ENCODE measurements around the genes KIAA2026 and UHRF2.

- PRO-cap, 2 experiments: no peak in any of the 2 experiments
These were observed 1.6 kb downstream of the KIAA2026 start for GRCh38 chr9:6006663-6007029.

- PRO-cap, 2 experiments: peak in 1 of 2 experiments; most common plus-strand start chr9:6007483 (in 1); most common minus-strand start chr9:6007924 (in 1)
These were observed 793 bp downstream of the KIAA2026 start for GRCh38 chr9:6007199-6008179.

DNA sequence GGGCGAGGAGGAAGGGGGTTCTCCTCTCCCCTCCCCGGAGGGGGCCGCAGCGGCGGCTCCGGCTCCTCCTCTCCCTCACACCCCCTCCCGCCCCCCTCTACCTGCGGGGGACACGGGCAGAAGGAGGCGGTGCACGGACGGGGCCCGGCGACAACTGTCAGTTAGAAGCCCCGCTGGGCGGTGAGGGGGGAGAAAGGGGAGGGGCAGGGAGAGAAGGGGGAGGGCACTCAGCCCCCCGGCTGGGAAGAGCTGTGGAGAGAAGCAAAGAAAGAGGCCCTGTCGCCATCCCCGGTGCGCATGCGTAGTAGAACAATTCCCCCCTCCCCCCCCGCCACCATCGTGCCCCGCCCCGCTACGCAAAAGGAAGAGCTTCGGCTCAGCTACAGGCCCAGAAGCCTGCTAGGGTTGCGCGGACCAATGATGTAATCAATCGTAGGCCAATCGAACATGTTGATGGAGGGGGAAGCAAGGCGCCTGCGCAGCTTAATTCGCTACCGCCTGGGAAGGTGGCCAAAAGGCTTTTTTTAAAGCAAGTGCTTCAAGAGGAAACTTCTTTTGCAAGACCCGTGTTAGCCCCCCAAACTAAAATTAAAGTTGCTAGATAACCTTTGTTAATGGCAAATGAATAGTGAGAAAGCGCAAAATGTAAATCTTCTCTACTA lies at the start of gene KIAA2026:
Gene KIAA2026 (minus strand): TSS at position 303 of the 662 bp plus-strand sequence.
- PRO-cap, 2 experiments: peak in 1 of 2 experiments; most common plus-strand start position 486 of the sequence (in 1); most common minus-strand start position 303 of the sequence (in 1)

DNA sequence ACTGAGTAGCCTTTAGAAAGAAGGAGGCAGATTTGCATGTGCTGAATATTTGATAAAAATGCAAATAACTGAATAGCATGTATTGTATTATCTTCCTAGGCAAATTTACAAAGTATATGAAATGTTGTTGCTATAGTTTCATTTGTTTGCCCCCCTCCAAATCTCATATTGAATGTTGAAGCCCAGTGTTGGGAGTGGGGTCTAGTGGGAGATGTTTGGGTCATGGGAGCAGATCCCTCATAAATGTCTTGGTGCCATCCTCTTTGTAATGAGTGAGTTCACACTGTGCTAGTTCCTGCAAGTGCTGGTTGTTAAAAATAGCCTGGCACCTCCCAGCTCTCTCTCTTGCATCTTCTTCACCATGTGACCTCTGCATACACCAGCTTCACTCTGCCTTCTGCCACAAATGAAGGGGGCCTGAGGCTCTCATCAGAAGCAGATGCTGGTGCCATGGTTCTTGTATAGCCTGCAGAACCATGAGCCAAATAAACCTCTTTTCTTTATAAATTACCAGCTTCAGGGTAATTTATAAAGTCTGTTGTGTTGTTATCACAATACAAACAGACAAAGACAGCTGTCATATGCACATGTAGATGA lies 74.8 kb upstream of the RANBP6 start:
- PRO-cap, 2 experiments: no peak in any of the 2 experiments

DNA sequence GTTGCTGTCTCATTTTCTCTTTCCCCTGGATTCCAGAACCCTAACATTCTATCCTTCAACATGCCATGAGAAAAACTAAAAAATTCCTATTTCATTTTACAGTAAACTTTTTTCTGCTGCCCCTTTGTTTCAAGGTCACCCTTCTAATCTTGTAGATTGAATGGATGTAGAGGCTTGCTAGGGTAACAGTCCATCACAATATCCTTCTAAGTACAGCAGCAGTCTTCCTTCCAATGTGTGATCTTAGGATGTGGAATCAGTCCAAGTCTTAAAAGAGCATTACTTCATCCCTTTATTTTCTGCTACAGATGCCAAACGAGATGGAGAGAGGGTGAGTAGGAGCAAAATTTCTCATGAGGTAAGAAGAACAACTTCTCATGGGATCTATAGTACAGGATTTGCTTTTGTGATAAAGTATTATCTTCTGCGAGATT lies 745 bp upstream of the IL33 start:
- PRO-cap, 2 experiments: no peak in any of the 2 experiments

DNA sequence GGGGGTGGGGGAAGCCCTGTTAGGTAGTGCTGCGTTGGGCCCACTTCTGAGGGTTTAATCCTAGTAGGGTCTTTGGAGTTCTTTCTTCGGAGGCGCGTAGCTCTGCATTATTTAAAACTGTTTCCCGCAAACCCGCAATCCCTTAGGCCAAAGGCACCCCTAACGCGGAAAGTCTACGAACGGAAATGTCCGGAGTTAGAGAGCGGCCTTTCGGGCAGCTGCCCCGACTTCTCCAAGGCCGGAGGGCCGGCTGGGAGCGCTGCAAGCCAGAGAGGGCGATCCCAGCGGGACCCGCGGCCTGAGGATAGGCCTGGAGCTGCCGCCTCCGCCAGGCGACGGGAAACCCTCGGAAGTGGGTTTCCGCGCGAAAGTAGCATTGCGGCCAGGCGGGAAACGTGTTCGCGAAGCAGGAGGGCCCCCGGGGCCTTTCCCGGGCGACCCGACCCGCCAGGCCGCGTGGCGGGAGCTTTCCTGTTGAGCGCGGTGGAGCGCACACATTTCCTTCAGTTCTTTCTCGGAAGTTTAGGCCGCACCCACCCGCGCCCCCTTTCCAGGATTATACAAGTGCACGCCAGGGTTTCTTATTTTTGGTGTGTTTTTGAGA lies 630 bp upstream of the UHRF2 start:
- PRO-cap, 2 experiments: no peak in any of the 2 experiments

DNA sequence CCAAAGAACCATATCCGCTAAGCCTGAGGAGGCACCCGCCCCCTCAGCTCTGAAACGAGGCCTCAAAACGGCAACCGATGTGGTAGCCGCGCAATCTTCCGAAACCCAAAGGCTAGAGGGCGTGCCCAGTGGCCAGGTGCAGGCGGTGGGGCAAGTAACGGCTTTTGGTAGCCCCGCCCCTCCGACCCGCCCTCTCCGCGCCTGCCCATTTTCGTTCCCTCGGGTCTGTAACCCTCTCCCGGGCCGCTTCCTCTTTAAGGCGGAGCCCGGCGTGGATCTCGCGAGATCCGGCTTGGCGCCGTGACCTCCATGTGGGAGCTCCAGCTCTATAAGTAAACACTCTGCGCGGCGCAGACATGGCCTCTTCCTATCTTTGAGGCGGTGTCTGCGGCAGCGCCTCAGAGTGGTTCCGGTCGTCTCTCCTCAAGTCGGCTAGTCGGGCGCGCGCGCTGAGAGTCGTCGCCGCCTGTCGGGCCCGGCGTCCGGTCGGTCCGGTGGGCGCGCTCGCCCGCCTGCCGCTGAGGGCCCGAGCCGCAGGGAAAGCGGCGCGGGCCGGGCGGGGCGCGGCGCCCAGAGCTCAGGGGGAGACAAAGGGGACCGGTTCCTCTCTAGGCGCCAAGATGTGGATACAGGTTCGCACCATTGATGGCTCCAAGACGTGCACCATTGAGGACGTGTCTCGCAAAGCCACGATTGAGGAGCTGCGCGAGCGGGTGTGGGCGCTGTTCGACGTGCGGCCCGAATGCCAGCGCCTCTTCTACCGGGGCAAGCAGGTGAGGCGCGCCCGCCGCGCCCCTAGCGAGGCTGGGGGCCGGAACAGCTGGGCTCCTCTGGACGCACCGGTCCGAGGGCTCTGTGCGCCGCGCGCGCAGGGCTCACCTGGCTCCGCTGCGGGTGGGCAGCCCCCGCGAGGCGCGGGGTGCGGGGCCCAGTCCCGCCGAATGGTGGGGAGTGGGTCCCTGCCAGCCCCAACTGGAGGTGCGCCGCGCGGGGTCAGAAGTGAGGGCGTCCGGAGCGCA lies at the start of gene UHRF2:
Gene UHRF2 (plus strand): TSS at position 329 of the 1,019 bp plus-strand sequence.
- PRO-cap, 2 experiments: peak in 1 of 2 experiments; most common plus-strand start position 401 of the sequence (in 1); most common minus-strand start position 229 of the sequence (in 1)

DNA sequence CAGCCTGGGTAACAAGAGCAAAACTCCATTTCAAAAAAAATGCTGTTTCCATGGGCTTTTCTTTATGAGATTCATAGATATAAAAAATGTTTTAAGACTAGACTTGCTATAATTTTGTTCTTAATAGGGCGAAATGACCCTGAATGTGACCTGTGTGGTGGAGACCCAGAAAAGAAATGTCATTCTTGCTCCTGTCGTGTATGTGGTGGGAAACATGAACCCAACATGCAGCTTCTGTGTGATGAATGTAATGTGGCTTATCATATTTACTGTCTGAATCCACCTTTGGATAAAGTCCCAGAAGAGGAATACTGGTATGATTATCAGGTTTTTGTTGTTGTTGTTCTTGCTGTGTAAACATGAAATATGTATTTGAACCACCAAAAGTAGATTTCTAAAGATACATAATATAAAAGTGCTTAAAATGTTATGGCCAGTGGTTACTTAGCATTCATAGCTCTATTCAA lies 64.5 kb downstream of the UHRF2 start:
- PRO-cap, 2 experiments: no peak in any of the 2 experiments

DNA sequence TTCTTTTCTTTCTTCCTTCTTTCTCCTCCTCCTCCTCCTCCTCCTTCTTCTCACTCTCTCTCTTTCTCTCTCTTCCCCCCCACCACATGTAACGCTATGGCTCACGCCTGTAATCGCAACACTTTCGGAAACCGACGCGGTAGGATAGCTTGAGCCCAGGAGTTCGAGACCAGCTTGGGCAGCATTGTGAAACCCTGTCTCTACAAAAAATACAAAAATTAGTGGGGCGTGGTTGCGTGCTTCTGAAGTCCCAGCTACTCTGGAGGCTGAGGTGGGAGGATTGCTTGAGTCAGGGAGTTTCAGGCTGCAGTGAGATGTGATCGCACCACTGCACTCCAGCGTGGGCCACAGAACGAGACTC lies 745 bp upstream of the GLDC start:
- PRO-cap, 2 experiments: no peak in any of the 2 experiments

DNA sequence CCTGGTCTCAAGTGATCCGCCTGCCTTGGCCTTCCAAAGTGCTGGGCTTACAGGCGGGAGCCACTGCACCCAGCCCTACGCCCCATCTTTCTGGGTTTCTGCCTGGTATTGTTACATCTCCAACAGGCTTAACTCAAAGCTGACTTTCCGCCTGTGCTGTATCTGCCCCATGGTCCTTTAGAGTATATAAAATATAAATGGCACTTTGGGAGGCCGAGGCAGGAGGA lies 36.4 kb upstream of the GLDC start:
- PRO-cap, 2 experiments: no peak in any of the 2 experiments

DNA sequence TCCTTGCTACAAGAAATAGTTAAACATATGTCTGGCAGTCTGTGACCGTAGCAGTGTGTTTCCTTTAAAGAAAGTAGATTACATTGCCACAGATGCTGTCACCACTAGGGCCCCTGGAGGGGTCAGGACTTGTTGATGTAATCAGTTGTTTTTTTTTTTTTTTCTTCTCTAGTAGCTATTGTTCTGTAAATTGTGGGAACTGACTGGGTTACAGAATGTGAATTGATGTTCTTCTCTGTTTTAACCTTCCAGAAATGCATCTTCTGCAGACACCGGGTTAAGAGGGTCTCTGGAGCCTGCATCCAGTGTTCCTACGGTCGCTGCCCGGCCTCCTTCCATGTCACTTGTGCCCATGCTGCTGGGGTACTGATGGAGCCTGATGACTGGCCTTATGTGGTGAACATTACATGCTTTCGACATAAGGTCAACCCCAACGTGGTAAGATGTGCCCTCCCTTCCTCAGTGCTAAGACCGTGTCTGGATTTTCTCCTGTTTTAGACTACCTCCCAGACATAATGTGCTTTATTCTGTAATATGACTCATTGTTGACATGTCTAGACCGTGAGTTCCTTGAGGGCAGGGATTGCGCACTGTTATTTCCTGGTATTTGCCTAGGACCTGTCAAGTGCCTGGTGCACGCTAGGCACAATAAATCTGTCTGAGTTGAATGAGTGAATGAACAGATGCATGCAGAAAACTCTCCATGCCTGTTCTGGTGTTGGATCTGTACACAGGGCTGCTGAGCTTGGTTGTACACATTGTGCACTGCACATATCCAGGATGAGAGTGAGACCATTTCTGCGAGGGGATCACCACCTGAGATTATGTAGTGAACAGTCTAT lies 345.9 kb downstream of the KDM4C start:
- PRO-cap, 2 experiments: no peak in any of the 2 experiments

DNA sequence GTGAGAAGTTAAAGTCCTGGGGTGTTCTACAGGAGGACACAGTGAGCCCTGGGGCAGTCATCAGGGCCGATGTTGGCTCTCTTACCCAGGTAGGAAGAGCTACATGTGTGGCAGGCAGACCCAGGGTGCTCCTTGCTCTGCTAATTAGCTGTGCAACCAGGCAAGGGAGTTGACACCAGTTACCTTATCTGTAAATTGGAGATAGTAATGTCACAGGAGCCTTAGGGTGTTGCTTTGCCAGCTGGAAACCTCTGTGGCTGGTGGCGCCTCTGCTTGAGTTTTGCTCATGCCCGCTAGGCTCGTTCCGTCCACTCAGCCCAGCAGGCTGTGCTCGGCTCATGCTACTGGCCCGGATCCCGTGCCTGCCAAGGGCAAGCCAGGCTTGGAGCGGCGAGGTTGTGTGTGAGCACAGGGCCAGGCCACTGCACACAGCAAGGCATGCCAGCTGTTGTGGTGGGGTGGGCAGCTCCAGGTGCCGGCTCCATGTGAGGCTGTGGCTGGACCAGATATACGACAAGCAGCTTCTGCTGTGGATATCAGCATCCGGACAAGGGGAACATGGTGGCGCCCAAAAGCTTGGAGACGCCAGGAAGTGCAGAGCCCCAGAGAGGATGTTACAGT lies 390.0 kb downstream of the KDM4C start:
- PRO-cap, 2 experiments: no peak in any of the 2 experiments

- PRO-cap, 2 experiments: no peak in any of the 2 experiments
These were observed 146.4 kb downstream of the DMAC1 start for GRCh38 chr9:7653242-7653542.

GRCh38 chr9:8856872-8857352 lies 1057.3 kb upstream of the DMAC1 start:
- PRO-cap, 2 experiments: no peak in any of the 2 experiments

DNA sequence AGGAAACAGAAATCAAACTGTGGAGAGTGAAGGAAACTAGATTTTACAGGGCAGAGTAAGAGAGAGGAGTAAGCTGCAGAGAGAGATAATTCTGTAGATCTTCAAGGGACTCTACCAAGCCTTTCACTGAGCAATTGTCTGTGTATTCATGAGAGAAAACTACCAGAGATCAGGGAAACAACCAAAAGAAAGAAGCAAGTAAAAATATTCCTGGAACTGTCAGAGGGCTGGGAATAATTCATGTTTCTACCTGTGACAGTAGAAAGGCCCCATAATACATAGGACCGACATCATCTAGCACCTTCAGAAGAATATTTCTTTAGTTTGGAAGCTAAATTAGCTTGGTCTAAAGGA lies 1084.7 kb downstream of the PTPRD start:
- PRO-cap, 2 experiments: no peak in any of the 2 experiments

DNA sequence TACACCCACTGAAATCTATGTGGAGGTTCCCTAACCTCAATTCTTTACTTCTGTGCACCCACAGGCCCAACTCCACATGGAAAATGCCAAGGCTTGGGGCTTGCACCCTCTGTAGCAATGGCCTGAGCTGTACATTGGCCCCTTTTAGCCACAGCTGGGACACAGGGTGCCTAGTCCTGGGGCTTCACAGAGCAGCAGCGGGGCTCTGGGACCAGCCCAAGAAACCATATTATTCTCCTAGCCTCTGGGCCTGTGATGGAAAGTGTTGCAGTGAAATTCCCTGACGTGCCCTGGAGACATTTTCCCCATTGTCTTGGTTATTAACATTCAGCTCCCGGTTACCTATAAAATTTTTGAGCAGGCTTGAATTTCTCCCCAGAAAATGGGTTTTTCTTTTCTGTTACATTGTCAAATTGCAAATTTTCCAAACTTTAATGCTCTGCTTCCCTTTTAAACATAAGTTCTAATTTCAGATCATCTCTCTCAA lies 206.5 kb upstream of the PTPRD start:
- PRO-cap, 2 experiments: no peak in any of the 2 experiments

- PRO-cap, 2 experiments: no peak in any of the 2 experiments
These were observed 452.1 kb upstream of the PTPRD start for GRCh38 chr9:11064813-11065421.

DNA sequence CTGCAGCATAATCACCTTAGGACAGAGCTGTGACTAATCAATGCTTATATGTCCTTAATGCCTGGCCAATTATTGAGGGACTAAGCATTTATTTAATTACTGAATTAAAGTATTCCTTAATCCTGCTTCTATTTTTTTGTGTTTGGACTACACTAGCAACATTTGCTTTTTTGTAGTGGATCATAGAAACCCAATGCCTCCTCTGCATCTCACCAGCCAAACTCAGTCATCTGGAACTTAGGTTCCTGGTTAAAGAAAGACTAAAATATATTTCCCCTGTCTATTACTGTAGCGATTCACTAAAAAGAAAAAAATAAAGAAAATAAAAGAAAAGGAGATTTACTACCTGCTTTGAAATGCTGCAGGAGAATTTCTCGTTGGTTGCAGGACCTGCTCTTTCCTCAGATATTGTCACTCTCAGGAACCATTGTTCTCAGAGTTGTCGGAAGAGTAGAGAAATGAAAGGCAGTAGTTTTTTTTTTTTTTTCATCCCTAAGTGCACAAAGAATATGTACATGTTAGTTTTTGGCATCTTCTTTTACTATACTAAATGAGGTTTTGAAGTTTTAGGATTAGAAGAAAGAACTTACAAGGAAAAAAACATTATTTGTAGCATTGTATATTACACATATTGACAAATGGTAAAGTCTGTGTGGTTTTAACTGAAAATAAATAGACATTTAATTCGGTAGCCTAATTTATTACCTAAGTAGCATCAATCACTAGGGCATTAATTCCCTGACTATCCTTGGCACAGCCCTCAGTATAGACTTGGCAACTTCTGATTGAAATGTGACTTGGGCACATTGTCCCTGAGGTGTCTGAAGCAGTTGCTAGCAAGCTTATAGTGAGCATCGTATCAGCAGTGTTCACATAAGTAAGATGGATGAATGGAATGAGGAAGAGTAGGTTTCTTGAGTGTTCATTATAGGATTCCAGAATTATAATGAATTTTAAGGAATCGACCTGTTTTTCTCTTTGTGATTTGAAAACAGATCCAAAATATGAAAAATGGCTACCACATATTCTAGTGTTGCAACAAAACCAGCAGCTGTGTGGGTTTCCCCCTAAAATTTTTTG lies 15.8 kb downstream of the LURAP1L start:
- PRO-cap, 2 experiments: no peak in any of the 2 experiments

- PRO-cap, 2 experiments: no peak in any of the 2 experiments
These were observed 159.6 kb downstream of the LURAP1L start for GRCh38 chr9:12934406-12934743.

DNA sequence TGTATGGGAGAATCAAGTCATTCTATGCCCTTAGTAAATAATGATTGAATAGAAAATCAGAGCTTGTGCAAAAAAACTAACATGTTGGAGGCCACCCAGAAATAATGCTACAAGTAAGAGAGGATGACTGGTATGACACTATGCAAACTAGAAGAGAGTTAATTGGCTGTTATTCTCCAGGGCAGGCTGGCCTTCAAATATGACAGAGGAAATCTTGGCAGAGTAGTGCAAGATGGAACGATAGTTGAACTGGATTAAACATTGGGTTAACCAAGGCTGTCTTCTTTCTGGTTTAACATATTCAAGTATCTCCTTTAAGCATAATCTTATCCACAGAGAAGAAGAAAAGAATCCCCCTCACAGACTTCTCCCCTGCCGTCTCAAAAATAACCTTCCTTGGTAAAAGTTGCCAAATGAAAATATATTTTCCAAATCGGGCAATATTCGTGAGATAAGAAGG lies 196.1 kb downstream of the MPDZ start:
- PRO-cap, 2 experiments: no peak in any of the 2 experiments